ENCODE measurements around a stretch of chr3.

DNA sequence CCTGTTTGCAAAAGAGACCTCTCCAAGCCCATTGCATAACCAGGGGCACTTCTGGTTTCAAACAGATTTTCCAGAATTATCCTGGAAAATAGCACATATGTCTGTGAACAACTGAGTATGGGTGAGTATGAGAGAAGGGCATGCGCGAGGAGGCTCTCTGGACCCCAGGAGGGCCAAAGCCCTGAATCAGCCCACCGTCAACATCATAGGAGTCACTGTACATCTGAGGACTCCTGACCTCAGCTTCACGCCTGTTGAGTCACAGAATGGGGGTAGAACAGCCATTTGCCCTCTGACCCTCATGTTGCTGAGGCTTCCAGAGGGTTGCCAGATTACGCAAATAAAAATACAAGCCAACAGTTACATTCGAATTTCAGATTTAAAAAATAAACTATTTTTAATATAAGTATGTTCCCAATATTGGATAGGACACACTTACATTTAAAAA is 4.1 kb downstream of the KLF15 start:
- RRBS, result no CpG with 5 or more reads among the region's 6 CpGs

DNA sequence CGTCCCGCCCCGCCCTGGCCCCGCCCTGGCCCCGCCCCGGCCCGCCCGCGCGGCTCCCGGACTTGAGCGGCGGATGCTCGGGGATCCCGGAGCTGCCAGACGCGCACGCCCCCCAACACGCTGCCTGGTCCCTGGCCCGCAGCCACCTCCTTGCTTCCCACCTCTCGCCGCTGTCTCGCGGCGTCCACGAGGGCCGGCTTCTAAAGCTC is 228 bp upstream of the KLF15 start:
- RRBS, result 2% methylated on average over 17 of the region's 27 CpGs

DNA sequence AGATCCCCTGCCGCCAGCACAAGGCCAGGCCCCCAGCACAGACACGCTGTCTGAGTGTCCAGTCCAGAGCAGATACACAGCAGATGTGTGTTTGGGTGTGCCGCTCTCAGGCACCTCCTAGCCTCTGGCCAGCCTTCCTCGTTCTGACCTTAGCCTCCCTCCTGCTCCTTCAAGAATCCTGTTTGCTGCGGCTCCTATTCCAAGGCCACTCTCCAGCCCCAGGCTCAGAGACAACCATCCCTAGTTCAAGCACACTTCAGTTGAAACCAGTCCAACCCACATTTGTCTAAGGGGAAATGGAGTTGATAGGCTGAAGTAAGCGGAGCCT is 7.1 kb upstream of the KLF15 start:
- RRBS, result no CpG with 5 or more reads among the region's 6 CpGs

DNA sequence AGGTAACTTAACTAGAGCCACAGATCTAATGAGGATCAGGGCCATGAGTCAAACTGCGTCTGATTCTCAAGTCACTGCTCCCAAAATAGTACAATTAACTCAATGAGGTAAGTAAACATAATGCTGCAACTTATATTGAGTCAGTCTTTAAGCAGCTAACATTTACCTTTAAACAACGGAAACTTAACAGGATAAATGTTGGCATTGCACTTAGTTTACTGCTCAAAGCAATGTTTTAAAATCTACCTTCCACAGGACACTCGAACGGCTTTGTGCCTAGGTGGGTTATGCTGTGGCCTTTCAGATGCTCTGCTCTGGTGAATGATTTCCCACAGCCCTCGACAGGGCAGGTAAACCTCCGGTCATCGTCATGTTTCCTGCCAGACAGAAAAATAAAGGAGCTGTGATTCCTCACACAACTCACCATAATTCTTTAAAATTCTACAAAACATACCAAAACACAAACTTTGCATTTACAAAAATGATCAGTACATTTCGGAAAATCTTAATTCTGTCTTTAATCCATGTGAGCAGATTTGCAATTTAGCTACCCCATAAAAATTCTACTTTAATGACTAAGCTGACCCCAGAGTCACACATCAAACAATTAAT is 4.9 kb downstream of the ZXDC start:
- RRBS, result no CpG with 5 or more reads among the region's 8 CpGs

DNA sequence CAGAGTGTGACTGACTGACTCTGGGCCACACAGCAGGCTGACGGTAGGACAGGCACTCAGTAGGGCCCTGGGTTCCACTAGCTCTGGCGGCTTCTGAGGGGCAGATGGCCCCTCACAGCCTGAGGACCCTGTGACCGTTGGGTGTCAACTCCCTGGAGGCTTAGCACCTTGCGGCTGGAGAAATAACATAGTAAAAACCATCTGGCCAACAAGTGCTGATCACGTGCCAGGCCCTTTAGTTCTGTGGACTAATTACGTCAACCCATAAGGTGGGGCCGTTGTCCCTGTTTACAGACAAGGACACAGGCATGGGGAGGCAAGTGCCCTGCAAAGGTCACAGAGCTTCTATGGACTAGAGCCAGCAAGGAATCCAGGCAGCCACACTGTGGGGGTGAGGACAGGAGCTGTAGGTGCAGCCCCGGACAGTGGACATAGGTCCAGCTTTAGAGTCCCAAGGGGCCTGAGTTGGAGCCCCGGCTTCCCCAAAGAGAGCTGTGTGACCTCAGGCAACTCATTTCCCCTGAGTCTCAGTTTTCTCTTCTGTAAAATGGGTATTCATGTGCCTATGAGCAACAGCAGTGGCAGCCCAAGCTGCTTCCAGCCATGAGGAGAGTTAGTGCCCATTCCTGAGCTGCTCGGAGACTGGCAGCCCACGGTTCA is 13.7 kb downstream of the CHST13 start:
- RRBS, result 72% methylated on average over 2 of the region's 11 CpGs

GRCh38 chr3:126601321-126601726 is 42.6 kb upstream of the C3orf22 start:
- RRBS, result no CpG with 5 or more reads among the region's 1 CpG

GRCh38 chr3:126704425-126704959 is 452 bp downstream of the CHCHD6 start:
- RRBS, result 5% methylated on average over 16 of the region's 44 CpGs

GRCh38 chr3:126850564-126851274 is 132.2 kb upstream of the PLXNA1 start:
- RRBS, result no CpG with 5 or more reads among the region's 6 CpGs

GRCh38 chr3:126947426-126947915 is 35.4 kb upstream of the PLXNA1 start:
- RRBS, result no CpG with 5 or more reads among the region's 10 CpGs

GRCh38 chr3:126956912-126957640 is 25.8 kb upstream of the PLXNA1 start:
- RRBS, result no CpG with 5 or more reads among the region's 22 CpGs

GRCh38 chr3:127035139-127036232 is 52.6 kb downstream of the PLXNA1 start:
- RRBS, result no CpG with 5 or more reads among the region's 24 CpGs

- RRBS, result no CpG with 5 or more reads among the region's 33 CpGs
Measured at GRCh38 chr3:127036234-127037121, 53.6 kb downstream of the PLXNA1 start.

- RRBS, result no CpG with 5 or more reads among the region's 17 CpGs
Measured at GRCh38 chr3:127226934-127227617, 34.1 kb downstream of the PRR23E start.

DNA sequence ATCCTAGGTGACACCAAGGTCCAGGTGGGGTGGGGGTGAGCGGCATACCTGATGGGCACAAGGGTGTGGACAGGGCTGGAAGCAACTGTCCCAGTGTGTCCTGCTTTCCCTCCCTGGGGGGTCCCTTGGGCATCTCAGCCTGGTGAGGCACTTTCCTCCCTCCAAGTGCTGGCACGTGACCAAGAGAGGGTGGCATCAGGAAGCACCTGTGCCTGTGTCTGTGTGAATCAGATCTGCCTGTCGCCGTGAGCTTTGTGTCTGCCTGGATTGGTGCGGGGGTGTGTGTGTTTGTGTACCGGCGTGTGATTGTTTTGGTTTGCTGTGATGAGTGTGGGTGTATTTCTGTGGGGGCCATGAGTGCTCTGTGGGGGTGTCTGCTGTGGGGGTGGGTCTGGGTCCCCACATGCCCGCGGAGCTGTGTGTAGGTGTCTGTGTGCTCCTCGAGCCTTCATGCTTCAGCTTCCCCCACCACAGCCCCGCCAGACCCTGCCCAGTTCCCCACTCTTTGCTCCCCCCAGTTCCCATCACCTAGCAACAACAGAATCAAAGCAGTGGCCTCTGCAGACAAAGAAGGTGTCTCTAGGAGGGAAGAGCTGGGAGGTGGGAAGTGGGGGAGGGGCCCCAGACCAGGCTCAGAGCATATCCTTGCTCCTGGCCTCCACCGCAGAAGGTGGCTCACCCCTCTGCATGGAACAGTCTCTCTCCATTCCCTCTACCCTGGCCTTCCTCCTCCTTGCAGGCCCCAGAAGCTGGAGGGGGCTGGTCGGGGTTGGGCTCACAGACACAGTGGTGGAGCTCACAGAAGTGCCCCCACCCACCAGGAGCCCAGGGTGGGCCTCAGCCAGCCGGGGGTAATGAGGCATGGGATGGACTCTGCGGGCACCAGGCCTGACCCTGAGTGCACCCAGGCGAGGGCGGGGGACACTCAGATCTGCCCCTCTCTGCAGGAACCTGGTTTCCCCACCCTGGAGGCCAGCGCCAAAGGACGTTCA is 53.8 kb downstream of the TPRA1 start:
- RRBS, result no CpG with 5 or more reads among the region's 19 CpGs

DNA sequence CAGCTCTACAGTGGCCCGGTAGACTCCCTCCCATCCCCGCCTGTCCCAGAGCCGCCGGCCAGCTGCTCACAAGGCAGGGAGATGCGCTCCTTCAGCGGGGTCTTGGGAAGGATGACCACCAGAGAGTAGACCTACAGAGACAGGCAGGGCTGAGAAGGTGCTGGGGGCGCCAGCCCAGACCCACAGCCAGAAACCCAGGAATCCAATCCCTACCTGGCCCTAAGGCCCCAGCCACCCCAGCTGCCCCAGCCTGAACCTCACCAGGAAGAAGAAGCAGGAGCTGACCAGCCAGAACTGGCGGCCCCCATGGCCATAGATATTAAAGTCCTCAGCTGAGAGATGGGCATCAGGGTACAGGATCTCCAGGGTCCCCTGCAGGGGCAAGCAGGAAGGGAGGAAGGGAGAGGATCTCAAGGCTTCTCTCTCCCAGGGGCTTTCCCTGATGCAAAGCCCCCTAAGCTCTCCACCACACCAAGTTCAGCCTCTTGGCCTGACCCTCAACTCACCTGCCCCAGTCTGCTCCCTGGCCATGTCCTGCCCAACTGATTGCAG is 14.8 kb downstream of the TPRA1 start:
- RRBS, result 59% methylated on average over 1 of the region's 8 CpGs

- RRBS, result no CpG with 5 or more reads among the region's 13 CpGs
Measured at GRCh38 chr3:127701768-127702738, 29.3 kb downstream of the ABTB1 start.

DNA sequence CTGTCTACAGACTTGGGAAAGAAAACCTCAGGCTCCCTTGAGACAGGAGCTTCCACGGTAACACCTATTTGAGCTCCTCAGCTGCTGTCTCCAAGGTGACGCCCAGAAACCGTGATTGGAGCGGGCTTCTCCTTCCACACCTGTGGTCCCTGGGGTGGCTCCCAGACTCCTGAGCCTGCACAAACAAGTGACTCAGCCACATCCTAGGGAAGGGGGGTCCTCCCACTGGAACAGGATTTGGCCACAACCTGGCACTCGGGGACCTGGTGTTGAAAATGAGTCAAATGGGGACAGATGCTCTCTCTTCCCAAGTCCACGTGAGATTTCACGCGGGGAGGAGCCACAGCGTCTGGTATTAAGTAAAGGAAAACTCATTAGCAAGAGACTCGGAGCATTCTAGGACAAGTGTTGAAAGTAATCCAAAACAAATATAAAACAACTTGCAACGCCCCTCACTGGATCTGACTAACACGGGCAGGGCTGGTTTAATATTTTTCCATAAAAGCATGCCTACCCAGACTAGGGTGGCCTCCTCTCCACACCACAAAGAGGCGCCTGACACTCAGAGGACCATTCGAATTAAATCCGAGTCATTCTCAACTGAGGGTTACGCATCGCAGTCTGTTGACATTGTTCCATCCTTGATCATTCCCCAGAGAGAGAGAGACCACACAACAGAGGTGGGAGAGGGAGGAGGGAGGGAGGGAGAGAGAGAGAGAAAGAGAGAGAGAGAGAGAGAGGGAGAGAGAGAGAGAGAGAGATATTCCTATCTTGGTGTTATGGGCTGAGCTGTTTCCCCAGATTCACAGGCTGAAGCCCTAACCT is 74.4 kb downstream of the MGLL start:
- RRBS, result no CpG with 5 or more reads among the region's 17 CpGs

DNA sequence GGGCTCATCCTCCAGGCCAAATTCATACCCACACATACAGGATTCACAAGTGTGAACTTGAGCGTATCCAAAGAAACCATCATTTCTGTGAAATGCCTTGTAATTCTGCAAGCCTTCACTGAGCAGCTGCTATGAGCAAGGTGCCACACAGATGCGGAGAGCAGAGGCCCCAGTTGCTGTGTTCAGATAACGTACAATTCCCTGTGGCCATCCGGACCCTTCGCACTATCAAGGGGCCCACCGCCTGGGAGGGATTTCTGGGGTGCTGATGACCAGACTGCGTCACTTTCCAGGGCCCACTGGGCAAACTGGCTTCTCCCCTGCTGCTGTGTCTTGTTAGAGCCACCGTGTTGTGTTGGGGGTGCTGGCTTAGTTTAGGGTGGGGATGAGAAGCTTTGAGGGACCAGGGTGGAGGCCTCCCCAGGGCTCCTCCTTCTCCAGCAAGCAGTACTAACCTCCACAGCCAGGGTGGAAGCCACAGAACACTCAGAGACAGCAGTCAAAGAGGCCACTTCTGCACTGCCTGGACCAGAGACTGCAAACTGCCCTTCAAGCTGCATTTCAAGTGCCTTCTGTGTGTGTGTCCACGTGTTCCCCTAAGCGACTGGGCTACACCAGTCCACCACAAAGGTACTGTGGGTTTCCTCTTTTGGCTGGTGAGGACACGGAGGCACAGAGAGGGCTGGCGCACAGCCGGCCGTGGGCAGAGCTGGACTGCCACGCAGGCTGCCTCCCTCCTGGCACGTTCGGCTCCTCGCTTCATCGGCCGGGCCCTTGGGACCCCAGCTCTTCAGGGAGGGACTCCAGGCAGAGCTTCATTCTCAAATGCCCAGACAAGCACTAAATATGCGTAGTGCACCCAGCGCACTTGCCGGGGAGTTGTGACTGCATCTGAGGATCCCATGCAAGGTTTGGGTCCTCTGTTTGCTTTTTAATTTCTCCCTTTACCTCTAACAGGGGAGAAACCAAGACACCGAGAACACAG is 61.0 kb downstream of the MGLL start:
- RRBS, result 42% methylated on average over 11 of the region's 24 CpGs

DNA sequence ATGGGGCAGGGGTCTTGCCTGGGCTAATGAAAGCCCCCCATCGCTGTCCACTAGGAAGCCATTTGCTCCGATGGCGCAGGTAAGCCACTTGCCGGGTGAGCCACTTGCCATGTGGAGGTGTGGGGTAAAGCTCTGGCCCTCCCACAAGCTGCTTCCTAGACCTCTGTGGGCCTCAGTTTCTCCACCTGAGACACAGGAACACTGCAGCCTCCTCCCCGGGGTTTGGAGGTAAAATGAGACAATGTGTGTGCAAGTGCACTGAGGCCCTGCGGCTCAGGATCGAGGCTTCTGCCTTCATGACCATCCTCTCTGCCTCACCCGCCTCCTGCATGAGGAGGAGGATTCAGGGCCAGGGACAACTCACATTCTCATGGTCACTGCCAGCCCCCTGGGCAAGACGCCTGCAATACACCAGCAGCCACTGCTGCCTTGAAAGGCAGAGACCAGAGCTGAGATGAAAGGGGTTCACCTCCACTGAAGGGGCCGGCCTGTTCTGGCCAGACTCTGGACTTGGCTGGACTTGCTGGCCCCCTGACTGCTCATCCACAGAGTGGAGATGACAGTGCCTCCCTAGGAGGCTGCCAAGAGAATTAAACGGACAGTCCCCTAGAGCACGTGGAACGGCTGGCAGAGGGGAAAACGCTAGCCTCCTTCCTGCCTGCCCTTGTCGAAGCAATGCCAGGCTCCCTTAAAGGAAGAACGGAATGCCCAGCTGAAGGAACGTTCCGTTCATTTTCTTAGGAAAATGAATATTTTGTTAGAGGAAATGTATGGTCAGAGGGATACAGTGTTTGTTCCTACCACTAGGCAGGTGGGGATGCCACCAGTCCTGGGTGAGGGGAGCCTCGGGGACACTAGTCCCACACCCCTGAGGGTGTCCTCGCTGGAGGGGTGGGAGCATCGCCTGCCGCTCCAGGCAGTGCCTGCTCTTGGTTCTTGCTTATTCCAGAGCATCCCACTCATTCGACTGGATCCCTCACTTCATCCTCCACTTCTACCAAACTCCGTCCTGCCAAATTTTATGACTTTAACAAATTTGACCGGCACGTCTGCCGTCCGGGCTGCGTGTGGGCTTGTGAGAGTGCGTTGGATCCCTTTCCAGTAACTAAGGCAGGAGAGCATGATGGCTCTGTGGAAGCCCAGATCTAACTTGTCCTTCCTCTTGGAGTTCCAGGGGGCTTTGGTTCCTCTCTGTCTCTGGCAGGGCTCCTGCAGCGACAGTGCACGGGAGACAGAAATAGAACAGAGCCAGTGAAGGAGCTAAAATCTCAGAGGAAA is 35.1 kb downstream of the MGLL start:
- RRBS, result no CpG with 5 or more reads among the region's 32 CpGs

DNA sequence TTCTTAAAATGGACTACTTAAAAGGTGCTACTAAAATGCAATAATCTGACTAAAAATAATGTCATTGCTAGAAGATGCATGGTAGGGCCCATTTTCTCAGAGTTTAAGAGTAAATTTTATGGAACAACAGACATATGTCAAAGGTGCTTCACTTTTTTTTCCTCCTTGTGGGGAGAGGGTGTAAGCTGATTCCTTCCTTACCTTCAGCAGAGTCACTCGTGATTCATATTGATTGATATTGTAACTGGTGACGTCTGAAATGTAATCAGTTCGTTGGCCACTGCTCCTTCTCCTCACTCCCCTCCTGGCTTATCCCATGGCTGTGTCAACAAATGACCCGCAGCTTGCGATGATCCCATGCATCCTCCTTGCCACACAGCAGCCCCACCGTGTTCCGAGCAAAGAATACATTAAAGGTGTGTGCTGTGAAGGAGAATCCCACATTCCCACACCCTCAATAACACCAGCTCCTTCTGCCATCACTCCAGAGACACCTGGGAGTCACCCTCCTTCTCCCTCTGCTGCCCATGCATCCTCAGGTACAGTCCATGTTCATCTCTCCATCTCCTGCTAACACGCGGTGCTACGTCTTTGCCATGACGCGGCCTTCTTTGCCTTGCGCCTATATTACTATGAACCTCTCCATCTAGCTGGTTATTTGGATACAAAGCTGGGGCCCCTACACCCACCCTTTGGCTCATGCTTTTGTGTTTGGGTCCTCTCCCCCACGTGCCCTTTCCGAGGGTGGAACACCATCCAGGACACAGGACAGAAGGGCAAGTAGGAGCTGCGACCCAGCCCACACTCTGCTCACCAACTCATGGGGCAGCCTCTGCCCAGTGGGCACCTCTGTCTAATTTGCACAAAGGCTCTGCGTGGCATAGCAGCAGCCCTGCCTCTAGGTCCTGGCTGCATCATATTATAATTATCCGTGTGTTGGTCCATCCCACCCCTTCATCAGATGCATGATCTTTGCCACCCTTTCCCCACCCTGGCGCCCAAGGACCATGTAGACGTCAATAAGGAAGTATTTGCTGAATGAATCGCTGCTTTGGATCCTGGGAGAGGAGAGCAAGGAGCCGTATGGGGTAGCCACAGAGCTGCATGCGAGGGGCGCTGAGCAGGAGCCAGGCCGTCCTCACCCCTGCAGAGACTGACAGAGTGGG is 7.0 kb downstream of the MGLL start:
- RRBS, result no CpG with 5 or more reads among the region's 25 CpGs

Data from HGPS cell (cell line).